ENCODE results near the genes FAM133A, NOX1, NXF3 and TCEAL4.

DNA sequence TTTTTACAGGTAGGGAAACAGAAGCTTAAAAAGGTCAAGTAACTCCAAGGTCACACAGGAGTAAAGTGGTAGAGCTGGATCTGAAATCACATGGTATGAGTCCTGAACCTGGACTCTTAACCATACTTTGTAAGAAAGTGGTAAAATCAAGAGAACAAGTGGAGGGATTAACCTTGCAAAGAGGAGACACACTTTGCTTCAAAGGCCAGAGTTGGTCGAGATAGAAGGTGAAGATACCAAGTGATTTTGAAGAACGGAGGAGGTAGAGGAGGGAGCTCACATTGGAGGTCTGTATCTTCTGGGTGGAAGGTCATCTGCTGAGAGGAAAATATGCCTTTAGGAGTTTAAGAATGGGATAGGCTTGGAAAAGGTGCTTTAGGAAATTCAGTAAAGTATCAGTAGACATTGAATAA is 3.1 kb downstream of the APOOL start:
- PRO-cap: no peak

- PRO-cap: no peak
Measured at GRCh38 chrX:86002585-86002874, 44.8 kb downstream of the CHM start.

DNA sequence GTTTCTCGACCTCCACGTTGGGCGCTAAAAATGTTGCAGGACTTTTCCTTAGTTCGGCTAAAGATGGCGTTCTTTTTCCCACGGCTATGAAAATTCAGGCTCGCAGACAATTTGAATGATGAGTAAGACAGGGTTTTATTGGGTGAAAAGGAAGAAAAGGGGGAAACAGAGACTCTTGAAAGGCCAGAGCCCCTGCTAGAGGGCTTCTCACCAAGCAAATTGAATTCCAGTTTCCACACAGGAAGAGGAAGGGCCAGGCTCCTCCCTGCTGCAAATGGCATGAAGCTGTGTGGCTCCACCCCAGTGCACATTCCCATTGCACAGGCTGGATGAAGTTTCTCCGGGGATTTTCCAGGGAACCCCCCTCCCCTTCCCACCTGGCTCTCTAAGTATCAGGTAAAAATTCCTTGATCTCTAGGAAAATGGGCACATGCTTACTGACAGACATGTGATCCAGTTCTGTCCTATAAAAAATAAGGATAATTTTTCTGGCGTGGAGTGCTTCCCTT is 210.9 kb downstream of the KLHL4 start:
- PRO-cap: no peak

DNA sequence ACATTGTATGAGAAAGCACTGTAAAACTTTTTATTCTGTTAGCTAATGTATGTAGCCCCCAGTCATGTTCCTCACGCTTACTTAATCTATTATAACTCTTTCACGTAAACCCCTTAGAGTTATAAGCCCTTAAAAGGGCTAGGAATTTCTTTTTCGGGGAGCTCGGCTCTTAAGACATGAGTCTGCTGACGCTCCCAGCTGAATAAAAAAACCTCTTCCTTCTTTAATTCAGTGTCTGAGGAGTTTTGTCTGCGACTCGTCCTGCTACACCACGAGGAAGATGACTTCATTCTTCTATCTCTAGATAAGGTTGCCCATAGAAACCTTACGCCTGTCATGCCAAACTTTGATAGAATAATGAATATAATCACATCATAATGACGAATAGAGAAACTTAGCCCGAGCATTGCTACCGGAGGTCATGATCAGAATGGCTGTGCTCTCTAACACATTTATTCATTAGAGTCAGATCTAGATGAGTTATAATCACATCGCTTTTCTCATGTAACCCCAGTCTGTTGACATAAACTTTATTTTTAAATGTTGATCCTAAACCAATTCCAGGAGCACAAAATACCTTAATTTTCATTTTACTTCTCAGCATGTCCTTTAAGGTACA is 235.0 kb downstream of the NAP1L3 start:
- PRO-cap: no peak

- PRO-cap: no peak
Measured at GRCh38 chrX:93673847-93674558, at the start of gene FAM133A. Gene FAM133A, plus strand, starts transcription at chrX:93674206.

DNA sequence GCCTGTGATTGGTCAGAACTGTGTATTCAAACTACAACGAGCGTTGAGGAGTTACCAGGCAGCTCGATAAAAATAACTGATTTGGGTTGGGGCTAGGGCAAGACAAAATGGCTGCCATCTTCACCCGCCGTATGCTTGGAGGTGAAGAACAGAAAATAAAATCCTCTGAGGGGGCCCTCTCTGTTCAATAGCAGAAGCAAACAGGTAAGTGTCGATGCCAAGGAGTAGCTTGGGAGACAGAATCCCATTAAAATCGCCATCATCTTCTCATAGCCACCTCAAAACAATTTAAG is 22.1 kb downstream of the FAM133A start:
- PRO-cap: no peak

DNA sequence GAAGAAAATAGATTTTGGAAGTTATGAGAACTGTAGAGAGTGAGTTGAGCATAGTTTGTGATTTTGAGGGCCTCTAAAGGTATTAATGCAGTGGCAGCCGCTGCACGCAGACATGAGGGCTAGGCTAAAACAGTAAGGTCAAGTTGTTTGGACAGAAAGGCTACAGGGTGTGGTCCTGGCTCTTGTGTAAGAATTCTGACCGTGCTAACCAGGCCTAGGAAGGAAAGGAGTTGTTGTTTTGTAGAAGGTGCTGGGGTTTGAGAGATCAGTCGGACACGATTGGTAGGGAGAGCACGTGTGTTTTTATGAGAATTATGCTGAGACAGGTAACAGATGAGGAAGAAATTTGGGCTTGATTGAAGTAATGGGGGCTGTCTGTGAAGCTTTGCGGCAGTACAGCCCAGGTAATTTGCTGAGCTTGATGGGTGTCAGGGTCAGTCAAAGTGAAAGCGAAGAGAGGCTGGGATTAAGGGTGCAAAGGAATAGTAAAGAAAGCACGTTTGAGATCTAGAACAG is 1026.9 kb downstream of the FAM133A start:
- PRO-cap: no peak

DNA sequence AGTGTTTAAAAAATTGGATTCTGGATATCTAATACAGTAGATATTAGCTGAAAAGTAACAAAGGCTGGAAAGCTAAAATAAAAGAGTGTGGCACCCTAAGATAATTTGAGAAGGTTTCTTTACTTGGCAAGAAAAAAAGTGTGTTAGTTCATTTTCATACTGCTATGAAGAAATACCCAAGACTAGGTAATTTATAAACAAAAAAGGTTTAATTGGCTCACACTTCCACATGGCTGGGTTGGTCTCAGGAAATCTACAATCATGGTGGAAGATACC is 1164.1 kb upstream of the DIAPH2 start:
- PRO-cap: no peak

DNA sequence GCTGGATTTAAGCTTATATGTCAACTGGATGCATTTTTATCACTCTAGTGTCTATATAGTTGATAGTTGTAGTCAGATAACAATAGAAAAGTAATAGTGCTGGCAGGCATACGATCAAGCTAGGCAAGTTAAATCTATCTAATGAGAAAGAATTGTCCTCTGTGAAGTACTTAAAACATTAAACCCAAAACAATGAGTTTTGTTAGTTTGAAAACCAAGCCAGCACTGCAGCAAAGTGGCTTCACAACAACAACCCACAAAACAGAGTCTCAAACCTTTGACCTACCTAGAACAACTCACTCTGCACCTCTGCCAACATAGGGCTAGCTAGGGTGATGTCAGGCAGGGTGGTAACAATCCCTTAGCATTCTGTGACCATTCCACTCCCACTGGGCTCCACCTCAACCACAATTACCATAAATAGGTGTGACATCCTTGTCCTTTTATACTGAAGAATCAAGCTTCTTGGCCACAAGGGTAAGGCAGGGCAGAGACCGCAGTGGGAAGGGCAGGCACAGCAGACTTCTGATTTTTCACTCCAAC is 795.5 kb upstream of the DIAPH2 start:
- PRO-cap: no peak

DNA sequence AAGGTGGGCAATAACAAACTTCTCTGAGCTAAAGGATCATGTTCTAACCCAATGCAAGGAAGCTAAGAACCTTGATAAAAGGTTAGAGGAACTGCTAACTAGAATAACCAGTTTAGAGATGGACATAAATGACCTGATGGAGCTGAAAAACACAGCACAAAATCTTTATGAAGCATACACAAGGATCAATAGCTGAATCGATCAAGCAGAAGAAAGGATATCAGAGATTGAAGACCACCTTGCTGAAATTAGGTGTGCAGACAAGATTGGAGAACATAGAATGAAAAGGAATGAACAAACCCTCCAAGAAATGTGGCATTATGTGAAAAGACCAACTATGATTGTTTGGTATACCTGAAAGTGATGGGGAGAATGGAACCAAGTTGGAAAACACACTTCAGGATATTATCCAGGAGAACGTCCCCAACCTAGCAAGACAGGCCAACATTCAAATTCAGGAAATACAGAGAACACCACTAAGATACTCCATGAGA is 317.7 kb downstream of the RPA4 start:
- PRO-cap: no peak

- PRO-cap: no peak
Measured at GRCh38 chrX:100593115-100593504, 8.4 kb downstream of the TNMD start.

DNA sequence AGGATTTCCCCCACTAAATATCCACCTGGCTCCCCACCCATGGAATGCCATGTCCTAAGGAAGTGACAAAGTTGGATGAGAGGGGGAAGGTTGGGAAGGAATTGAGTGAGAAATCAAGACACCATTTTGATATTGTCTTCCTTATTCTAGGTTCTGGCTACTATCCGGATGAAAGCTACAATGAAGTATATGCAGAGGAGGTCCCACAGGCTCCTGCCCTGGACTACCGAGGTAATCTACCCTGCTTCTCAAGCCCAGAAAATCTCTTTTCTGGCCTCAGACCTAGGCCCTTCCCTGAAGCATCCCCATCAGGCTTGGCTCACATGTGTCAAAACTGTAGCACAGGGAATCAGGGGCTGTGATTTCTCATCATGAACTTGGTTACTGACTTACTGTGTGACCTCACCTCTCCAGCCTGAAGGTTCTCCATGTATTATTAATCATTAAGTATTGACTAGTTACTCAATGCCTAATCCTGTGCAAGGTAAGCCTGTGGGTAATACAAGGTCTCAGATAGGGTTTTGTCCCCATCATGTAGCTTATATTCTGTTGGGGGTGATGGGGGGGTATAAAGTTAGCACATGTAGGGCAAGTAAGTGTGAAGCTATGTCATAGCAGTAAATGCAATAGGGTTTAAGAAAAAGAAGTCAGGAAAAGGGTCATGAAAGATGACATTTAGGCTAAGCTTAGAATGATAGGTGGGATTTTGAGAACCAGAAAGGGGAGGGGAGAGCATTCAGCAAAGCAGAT is 6.8 kb downstream of the SRPX2 start:
- PRO-cap: no peak

- PRO-cap: no peak
Measured at GRCh38 chrX:100874222-100874419, at the start of gene NOX1. Gene NOX1, minus strand, starts transcription at chrX:100874359.

DNA sequence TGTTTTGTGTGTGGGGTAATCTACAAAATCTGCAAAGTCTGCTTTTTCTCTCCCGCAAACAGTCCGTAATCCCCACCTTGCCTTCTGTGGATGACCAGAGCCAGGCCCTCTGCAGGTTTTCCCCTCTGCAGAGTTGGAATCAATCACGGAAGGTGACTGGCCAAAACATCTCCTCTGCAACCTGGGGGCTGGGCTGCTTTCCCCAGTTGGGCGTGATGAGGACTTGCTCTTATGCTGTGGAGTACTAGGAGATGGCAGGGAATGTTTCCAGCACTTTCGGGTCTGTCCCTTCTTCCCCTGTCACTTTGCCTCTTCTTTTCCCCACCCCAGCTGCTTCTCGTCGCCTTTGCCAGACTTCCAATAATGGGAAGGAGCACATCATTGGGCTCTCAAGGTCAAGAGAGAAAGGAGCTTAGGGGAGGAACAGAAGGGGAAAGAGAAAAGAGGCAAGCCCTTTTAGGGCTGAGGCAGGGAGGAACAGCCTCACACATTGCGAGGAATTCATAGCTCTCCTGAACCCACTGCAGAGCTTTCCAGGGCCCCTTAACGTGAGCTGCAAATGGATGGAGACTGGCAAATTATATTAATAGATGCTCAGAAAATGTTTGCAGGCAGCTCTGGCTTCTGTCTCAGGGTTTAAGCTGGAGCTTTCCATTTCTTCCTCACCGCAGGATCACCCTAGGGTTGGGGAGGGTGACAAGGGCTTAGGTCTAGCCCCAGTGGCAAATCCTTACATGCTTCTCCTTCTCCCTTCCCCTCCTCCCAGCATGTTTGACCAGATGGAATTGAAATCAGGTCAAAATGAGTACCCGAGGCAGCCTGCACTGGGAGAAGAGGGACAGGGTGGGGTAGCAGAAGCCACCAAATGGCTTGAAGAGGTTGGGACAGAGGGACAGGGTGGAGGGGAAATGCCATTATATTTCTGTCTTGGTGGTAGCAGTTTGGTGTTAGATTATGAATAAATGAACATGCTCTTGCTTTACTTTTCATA is 1.4 kb downstream of the TMEM35A start:
- PRO-cap: no peak

DNA sequence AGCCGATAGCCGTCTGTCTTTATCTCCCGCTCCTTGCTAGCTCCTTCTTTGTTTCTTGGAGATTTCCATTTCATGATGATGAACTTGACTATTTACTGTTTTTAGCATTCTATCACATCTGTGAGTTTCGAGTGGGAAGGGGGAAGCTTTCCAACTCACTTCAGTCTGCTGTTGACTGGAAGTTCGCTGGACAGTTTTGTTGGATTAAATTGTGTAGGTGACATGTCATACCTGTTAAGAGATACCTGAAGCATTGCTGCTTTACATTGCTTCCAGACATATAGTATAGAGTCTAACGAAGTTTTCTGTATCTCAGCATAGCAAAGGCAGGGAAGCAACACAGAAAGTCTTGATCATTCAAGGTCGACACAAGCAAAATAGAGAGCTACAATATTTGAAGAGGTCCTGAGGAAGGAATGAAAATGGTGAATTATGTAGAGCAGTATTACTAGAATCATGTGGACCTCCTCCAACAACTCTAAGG is 15.3 kb downstream of the ARMCX3 start:
- PRO-cap: no peak

GRCh38 chrX:102712599-102713387 is 545 bp downstream of the GPRASP2 start:
- PRO-cap: no peak

DNA sequence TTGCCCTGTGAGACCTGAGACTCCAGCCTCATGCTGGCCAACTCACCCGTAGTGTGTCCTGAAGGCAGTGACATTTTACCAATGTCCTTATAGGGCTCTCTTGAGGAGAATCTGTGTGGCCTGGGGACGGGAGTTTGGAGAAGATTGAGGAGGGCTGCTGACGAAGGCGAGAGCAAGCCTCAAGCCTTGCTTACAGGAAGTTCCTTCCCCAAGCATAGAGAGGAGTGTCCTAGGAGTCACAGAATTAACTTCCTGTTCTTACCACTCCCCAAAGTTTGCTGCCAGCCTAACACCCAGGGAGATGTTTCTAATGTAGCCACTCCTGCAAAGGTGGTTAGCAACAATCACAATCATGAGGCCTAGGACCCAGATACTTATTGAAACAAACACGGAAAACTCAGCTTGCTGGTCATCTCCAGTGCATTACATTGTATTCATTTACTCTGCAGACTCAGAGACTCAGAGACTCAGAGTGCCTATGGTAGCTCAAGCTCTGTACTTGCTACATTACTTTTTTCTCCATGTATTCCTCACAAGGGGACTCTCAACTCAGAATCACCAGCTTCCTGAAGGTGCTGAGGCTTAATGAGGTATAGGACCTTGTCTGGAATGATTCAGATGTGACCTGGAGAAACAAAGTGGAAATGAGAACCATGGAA is at the start of gene NXF3:
NXF3 (minus strand) TSS at position 194 of the 659 bp plus-strand sequence.
- PRO-cap: no peak

GRCh38 chrX:103220864-103221393 is 6.0 kb downstream of the BEX4 start:
- PRO-cap: no peak

DNA sequence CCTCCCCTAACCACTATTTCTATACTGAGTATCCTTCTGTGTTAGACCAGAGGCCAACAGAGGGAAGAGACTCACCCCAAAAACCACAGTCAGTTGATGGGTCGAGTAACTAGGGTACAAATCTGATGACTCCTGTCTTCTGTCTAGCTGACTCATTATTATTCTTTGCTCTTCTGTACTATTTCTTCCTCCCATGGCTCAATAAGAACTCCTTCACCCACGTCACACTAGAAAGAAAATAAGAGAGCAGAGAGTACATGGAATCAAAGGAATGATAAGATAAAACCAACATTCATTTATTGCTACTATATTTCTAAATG is 2.0 kb downstream of the RAB40A start:
- PRO-cap: no peak

- PRO-cap: unidirectional peak, plus-strand start at chrX:103585517
Measured at GRCh38 chrX:103585354-103585831, at the start of gene TCEAL4. Gene TCEAL4, plus strand, starts transcription at chrX:103585515.

Measured in ascending aorta (tissue), 1 donor.